ENCODE measurements around a stretch of chr7.

DNA sequence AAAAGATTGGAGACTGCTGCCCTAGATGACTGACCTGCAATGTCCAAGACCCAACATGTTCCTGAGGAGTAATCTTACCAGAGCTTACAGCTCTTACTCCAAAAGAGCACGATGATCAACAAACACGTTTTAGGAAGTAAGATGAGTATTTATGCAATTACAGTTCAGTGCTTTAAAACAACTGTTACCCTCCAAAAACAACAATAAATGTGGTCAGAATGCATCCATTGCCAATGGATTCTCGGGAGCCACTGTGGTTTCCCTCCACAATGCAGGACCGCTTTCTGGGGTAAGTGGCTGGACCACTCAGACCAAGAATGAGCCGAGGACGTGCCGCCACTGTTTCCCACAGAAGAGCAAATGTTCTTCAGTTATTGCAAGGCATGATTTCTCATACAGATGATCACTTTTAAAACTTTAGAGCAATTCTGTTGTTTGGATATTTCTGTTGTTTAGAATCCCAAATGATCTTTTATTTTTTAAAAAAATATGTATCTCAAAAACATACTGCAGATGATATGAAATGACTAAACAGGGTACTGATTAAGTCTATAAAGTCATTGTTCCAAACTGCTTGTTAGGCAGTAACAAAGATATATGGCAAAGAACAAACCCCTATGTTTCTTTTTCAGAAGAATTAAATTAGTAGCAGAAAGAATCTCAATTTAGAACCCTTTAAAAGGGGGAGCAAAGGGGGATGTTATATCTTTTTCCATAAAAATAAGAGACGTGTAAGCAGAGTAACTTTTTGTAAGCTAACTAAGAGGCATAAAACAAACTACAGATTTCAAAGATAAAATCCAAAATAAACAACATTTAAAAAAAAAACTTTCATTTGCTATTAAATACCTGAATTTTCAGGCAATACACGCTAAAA is 232.1 kb upstream of the MKLN1 start:
- PRO-cap, 2 experiments = no peak in any of the 2 experiments

DNA sequence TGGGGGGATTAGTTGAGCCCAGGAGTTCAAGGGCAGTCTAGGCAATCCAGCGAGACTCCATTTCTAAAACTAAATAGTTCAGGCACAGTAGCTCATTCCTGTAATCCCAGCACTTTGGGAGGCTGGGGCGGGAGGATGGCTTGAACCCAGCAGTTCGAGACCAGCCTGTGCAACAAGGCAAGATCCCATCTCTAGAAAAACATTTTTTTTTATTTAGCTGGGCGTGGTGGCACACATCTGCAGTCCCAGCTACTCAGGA is 228.5 kb upstream of the MKLN1 start:
- PRO-cap, 2 experiments = no peak in any of the 2 experiments

GRCh38 chr7:131100465-131101600 is 226.8 kb upstream of the MKLN1 start:
- PRO-cap, 2 experiments = no peak in any of the 2 experiments

GRCh38 chr7:131104617-131105108 is 223.0 kb upstream of the MKLN1 start:
- PRO-cap, 2 experiments = no peak in any of the 2 experiments

GRCh38 chr7:131105476-131105638 is 222.3 kb upstream of the MKLN1 start:
- PRO-cap, 2 experiments = peak in 1 of 2 experiments; most common plus-strand start chr7:131105585 (in 1)

DNA sequence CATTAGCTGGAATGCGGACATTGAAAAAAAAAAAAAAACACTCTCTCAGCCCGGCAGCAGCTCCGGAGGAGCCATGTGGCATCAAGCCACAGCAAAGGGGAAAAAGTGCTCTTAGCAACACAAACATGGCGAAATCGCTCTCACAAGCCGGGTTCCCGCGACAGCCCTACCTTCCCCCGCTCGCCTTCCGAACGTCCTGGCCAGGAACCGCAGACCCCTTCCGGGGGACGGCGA is 220.5 kb upstream of the MKLN1 start:
- PRO-cap, 2 experiments = peak in 2 of 2 experiments; most common plus-strand start position 140 of the sequence (in 1)

DNA sequence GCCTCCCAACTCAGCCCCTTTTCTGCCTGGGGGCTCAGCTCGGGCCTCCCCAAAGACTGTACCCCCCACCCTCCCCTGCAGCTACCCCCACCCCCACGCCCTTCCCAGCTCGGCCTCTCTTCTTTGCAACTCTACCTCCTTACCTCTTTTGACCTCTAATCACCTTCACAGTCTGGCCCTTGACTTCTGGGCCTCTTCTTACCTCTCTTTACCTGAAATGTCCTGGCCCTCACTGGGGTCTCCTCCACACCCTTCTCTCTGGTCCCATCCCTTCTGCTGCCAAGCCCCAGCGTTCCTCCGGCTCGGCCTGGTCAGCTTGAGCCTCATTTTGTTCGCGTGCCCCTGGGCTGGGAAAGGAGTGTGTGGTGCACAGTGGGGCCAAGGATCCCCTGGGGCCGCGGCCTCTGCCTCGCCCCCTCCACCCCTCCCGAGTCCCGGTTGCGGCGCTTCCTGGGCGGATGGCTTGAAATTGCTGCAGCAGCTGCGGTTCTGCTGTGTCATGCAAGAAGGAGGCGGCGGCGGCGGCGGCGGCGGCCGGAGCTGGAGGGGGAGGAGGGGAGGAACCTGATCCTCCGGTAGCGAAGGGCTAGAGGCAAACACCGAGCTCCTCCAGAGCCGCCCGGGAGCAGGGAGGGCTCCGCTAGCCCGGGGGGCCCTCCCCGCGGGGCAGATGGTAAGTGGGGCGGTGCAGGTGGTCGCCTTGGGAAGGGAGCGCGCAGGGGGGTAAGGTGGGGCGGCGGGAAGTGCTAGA is 218.0 kb upstream of the MKLN1 start:
- PRO-cap, 2 experiments = peak in 2 of 2 experiments; most common plus-strand start position 595 of the sequence (in 1); most common minus-strand start position 433 of the sequence (in 2)

GRCh38 chr7:131208790-131209302 is 118.8 kb upstream of the MKLN1 start:
- PRO-cap, 2 experiments = no peak in any of the 2 experiments

DNA sequence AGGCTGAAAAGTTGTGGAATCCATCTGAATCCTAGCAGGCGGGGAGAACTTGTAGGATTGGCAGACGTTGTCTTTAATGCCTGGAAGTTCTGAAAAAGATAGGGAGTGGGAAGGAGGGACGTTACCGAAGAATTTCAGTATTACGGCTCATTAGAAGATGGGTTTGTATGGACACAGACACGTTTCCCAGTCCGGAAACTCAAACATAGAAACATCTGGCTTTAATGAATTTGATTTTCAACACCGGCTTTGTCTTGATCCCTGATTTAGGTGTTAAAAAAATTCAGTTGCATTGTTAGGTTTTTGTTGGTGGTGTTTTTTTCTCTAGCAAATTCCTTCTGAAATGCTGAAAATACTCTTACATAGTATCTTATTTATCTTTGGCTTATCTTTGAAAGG is 841 bp downstream of the MKLN1 start:
- PRO-cap, 2 experiments = no peak in any of the 2 experiments

DNA sequence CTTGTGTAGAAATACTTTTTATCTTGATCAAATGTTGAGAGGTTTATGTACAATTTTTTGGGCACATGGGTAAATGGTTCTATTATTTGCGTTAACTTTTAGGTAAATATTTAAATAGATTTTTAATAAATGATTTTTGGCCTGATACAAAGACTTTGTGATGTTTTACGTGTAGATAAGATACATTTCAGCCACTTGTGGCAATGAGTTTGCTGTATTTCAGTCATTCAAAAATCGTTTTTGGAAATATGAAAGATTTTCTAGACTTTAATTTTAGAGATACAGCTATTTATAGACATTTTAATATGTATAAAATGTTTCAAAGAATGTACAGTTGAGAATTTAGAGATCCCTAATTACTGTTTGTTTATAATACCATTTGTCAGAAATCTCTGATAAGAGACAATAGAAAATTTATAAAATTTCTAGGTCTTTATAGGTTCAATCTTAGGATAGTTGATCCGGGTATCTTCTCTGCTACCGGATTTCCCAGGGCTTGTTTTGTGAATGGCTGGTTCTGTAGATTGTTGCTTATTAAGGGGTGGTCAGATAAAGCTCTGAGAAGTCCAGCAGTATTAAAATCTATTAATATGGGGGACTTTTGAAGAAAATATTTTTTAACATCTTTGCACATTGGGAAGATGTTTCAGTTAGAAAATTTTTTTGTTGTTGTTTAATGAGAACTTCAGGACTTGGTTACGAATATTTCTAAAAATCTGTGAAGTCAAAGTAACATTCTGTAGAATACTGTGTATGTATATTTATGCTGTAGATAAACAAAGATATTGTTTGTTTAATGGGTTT is 7.1 kb downstream of the MKLN1 start:
- PRO-cap, 2 experiments = no peak in any of the 2 experiments

GRCh38 chr7:131342547-131343186 is 15.0 kb downstream of the MKLN1 start:
- PRO-cap, 2 experiments = no peak in any of the 2 experiments

- PRO-cap, 2 experiments = no peak in any of the 2 experiments
These were observed 270.5 kb upstream of the PODXL start for GRCh38 chr7:131826934-131827401.

DNA sequence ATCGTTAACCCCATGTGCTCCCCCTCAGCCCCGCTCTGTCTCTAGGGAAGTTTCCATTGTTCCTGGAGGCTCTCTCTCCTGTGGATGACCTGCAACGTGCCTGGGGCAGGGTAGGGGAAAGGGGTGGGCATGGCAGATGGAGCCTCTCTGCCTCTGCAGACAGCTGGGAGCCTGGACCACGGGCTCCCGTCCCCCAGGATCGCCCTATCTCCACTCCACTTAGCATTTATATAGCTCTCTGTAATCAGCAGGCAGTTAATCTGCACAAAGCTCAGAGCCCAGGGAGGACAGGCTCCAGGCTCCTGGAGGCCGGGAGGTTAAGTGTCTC is 369.7 kb downstream of the PLXNA4 start:
- PRO-cap, 2 experiments = no peak in any of the 2 experiments

GRCh38 chr7:132207189-132207619 is 369.1 kb downstream of the PLXNA4 start:
- PRO-cap, 2 experiments = no peak in any of the 2 experiments

GRCh38 chr7:133424047-133424584 is 171.2 kb downstream of the EXOC4 start:
- PRO-cap, 2 experiments = no peak in any of the 2 experiments

GRCh38 chr7:134454090-134454830 is 4.6 kb downstream of the AKR1B1 start:
- PRO-cap, 2 experiments = no peak in any of the 2 experiments

- PRO-cap, 2 experiments = no peak in any of the 2 experiments
These were observed 21.8 kb upstream of the AKR1B1 start for GRCh38 chr7:134480704-134481024.

DNA sequence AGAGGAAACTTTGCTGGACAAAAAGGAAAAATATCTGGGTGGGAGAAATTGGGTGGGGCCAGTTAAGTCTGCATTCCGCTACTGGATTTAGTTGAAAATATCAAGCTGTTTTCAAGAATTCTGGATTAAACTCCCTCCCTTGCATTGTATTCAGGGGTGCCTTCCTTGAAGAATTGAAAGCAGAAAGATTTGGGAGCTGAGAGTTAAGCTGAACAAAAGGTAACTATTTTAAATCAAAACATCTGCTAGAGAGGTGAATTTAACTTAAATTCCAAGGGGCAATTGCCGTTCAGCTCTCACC is 34.1 kb upstream of the CALD1 start:
- PRO-cap, 2 experiments = no peak in any of the 2 experiments

- PRO-cap, 2 experiments = no peak in any of the 2 experiments
These were observed 32.5 kb downstream of the CALD1 start for GRCh38 chr7:134811927-134812334.

- PRO-cap, 2 experiments = no peak in any of the 2 experiments
These were observed 55.7 kb downstream of the CALD1 start for GRCh38 chr7:134835158-134835450.

All from psoas muscle (tissue), 2 donors.